ENCODE data around the genes ZNF479 and ZNF736.

- RRBS, 2 experiments, result no CpG with 5 or more reads among the region's 4 CpGs
Observed at GRCh38 chr7:56017075-56017539, 34.1 kb downstream of the PSPH start.

DNA sequence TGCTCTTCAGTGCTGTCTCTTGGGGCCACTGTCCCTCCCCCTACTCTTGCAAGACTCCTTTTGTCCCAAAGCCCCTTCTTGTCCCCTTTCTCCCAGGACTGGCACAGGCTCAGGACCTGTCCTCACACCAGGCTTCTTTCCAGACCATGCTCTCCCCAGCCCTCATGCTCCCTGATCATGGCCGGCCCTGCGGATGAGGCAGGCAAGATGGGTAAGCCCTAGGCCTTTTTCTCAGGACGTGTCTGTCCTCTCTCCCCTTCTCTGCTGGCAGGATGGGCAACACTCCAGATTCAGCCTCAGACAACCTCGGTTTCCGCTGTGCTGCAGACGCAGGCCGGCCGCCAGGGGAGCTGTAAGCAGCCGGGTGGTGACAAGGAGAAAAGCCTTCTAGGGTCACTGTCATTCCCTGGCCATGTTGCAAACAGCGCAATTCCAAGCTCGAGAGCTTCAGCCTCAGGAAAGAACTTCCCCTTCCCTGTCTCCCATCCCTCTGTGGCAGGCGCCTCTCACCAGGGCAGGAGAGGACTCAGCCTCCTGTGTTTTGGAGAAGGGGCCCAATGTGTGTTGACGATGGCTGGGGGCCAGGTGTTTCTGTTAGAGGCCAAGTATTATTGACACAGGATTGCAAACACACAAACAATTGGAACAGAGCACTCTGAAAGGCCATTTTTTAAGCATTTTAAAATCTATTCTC, 13.3 kb downstream of the PHKG1 start:
- RRBS, 2 experiments, result no CpG with 5 or more reads among the region's 13 CpGs

- RRBS, 2 experiments, result no CpG with 5 or more reads among the region's 7 CpGs
Observed at GRCh38 chr7:56104497-56104843, 1.8 kb downstream of the CHCHD2 start.

DNA sequence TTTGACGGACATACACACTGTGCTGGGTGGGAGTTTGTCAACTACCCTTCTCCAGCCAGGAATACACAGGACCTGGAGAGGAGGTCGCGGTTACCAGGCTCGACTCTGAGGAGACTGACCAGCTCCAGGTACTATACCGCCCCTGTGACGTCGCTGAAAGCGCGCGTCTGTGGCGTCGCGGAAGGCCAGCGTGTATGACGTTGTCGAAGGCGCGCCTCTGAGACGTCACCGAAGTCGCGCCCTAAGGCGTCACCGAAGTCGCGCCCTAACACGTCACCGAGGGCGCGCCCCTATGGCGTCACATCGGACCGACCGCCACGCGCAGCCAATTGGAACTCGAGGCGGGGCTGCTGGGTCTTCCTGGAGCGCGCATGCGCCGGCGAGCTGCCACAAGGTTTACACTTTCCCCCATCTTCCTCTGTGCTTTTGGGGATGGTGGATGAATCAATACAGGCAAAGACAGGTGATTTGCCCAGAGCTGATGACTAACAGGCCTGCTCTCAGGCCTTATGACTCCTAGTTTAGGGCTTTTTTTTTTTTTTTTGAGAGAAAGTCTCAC, 249.9 kb downstream of the ZNF479 start:
- RRBS, 2 experiments, result no CpG with 5 or more reads among the region's 43 CpGs

- RRBS, 2 experiments, result no CpG with 5 or more reads among the region's 6 CpGs
Observed at GRCh38 chr7:57132377-57132665, at the start of gene ZNF479. Gene ZNF479, minus strand, starts transcription at chr7:57132436.

DNA sequence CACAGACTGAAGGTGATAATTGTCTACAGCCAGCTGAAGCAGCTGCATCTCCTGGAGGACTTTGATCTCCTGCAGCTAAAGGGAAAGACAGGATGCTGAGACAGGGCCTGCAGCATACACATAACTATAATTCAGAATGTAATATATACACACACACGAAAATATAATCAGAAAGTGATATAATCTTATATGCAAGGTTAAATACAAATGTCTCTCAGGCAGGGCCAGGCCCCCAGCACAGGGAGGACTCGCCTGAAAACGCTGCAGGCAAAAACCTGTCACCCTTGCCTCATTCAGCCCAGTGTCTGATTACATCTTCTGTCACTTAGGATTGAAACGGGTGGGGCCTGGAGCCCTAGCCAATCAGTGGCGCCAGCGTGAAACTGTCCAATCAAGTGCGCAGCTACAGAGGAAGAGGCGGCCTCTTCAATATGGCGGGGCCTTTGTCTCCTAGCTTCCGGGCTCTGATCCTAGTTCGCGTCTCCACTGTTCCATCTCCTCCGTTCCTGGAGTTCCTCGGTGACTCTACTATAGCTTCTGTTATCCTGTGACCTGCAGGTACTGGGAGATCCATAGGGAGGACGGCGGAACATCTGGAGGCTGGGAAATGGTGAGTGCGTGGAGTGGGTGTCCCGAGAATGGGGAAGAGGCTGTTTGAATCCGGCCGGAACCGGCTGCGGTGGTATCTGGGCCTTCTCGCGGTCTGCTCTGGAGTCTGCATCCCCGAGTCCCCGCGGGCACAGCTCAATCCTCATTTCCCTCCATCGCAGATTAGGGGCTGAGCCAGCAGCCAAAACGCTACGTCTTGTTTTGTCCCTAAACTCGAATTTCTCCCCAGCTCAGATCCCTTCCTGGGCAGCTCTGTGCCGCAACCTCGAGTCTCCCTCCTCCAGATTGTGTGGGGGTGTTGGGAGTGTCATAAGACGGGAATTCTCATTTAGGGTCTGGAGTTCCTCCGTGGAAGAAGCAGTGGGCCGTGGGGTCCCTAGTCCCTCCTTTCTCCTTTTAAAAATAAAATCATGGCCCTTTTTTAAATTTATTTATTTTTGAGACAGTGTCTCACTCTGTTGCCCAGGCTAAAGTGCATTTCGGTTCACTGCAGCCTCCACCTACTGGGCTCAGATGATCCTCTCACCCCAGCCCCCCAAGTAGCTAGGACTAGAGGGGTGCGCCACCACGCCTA, at the start of gene ZNF736:
Gene ZNF736, plus strand, starts transcription at position 418 of the 1,183 bp plus-strand sequence.
- RRBS, 2 experiments, result no CpG with 5 or more reads among the region's 39 CpGs

GRCh38 chr7:64882272-64882799, 20.7 kb upstream of the ZNF273 start:
- RRBS, 2 experiments, result no CpG with 5 or more reads among the region's 38 CpGs

DNA sequence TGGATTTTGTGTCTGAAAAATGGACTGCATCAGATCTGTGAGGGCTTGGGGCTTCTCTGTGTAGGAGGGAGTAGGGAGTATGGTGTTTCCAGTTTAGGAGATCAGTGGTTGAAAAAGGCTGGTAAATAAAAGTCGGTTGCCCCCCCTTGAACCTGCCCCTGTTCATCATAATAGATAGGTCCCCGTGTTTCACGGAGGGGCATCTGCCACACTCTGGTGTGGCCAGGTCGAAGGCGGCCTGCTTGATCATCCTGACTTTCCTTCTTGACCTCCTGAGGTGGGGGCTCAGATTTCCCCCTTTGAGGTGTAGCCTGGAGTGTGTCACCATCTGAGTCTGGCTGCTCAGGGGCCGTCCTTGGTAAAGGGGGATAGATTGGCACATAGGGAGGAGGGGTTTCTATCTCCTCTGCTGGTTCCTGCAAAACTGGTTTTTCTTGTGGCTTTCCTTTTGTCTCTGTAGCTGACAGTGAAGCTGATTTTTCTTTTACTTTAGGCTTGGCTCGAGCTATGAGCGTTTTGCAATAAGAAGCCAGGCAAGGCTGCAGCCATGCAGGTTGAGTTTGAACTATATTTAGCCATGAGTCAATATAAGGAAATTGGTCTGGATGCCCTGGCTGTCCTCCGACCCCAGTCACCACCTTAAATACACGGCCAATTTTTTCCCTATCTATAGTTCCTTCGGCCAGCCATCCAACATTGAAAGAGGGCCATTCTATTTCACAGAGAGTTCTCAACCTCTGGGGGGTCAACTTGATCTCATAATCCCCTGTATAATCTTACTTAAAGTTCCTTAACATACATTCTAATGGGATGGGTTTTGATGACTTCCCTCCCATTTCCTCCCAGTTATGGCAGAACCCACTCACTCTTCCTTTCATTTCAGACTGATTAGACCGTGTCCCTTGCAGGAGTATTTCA, 8.5 kb downstream of the ERV3-1 start:
- RRBS, 2 experiments, result no CpG with 5 or more reads among the region's 12 CpGs

GRCh38 chr7:65475455-65476281, 102.0 kb downstream of the ZNF92 start:
- RRBS, 2 experiments, result 54 to 64% methylated on average over 2 of the region's 8 CpGs

DNA sequence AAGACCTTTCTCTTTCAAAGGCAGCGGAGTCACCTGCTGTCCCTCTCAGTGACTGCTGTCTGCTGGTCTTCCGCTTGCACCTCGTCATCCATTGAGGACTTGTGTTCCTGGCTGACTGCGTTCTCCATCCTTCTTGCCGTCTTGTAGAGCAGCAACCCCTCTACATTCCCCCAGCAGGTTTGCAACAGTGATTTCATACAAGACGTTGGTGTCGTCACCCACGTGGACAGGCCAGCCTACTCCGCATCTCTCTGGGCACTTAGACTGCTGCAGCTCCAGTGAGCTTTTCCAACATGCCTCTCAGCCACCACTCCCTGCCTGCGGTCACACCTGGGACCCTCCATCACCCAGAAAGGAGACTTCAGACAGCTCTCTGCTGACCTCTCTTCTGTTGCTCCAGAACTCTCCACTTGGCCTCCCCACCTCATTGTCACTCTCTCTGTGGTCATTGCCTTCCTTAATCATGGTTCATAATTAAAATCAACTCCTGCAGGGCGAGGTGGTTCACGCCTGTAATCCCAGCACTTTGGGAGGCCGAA, 149.4 kb upstream of the VKORC1L1 start:
- RRBS, 2 experiments, result no CpG with 5 or more reads among the region's 13 CpGs

DNA sequence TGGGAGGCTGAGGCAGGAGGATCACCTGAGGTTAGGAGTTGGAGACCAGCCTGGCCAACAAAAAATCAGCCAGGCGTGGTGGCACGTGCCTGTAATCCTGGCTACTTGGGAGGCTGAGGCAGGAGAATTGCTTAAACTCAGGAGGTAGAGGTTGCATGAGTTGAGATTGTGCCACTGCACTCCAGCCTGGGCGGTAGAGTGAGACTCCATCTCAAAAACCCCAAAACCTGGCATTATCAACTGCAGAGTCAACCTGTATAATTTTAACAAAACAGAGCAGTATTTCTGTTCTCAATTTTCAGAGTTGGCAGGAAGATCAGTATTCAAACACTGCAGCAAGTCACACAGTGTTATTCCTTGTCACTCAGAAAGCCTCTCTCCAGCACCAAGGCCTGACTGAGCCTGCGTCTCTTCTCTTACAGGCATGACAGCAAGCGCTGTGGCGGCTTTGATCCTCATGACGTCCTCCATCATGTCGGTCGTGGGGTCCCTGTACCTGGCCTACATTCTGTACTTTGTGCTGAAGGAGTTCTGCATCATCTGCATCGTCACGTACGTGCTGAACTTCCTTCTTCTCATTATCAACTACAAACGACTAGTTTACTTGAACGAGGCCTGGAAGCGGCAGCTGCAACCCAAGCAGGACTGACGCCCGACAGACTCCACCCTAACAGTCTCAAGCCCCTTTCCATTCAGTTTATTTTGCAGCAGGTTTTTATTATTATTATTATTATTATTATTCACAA, 28.2 kb downstream of the GUSB start:
- RRBS, 2 experiments, result no CpG with 5 or more reads among the region's 17 CpGs

DNA sequence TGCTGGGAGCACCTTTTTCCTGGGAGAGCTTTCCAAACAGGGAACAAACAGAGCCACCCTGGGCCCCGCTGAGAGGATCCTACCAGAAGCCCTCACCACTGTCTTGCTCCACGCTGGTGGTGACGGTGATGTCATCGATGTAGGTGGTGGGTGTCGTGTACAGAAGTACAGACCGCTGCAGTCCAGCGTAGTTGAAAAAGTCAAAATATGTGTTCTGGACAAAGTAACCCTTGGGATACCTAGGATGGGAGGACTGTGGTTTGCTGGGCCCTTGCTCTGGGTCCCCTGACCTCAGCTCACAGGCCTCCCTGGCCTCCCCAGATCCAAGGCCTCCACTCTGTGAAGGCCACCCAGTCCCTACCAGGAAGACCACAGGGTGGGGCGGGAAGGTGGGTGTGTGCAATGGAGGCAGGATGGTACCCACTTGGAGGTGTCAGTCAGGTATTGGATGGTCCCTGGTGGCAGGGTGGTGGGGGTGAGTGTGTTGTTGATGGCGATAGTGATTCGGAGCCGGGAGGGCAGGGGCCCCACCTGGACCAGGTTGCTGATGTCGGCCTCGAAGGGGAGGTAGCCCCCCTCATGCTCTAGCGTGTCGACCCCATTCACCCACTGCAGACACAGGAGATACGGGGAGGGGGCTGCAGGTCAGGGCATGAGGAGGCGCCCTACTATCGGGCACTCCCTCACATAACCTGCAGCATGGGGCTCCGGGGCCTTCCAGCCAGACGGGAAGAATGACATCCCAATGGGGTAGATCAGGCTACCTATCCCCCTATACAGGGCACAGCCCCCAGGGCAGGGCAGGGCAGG, 2.5 kb downstream of the GUSB start:
- RRBS, 2 experiments, result no CpG with 5 or more reads among the region's 20 CpGs

- RRBS, 2 experiments, result no CpG with 5 or more reads among the region's 7 CpGs
Observed at GRCh38 chr7:66036721-66037212, 38.9 kb upstream of the ASL start.

- RRBS, 2 experiments, result 4 to 23% methylated on average over 11 to 13 of the region's 25 CpGs
Observed at GRCh38 chr7:66043589-66044185, 31.9 kb upstream of the ASL start.

GRCh38 chr7:66093757-66094140, 18.1 kb downstream of the ASL start:
- RRBS, 2 experiments, result no CpG with 5 or more reads among the region's 4 CpGs

DNA sequence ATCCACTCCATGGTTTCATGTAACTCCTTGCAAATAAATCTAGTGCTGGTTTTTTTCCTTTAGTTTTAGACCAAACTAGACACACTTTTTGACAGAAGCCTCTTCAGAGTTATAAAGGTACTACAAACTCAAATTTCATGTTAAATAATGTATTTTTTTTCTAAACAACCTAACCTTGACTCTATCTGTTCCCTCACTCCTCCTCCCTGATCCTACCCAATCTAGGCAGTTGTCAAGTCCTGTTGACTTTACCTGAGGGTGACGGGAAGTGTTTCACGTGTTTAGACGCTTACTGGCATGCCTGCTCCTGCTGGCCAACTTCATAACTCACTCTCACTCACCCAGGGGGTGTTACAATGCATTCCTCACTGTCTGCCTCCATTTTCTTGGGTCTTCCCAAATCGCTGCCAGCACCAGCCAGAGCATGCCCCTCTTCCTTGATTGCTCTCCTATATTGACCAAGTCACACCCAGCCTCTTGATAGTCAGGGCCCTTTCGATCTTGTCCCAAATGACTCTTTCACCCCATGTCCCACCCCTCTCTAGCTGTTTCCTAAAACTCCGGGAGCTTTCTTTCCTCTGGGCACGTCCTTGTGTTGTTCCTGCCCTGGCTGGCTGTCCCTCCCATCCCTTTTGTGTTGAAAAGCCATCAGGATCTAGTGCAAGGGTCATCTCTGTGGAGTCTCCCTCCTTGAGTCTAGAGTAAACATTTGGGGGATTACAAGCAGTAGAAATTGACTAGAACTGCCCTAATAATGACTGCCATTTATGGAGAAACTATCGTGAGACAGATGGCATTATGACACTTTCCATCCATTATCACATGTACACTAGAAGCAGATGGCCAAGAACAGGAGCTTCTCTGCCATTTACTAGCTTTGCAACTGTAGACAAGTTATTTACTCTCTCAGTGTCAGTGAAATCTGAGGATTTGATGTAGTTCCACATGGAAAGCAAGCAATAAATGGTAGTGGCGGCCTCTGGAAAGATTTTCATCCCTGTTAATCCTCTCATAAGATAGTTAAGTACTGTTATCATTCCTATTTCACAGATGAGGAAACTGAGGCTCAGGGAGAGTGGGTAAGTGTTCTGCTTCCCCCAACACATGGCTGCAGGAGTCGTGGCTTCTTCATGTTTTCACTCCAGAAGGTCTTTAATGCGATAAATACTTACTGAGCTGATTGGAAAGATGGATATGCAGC, 28.6 kb downstream of the CRCP start:
- RRBS, 2 experiments, result no CpG with 5 or more reads among the region's 11 CpGs

- RRBS, 2 experiments, result no CpG with 5 or more reads among the region's 5 CpGs
Observed at GRCh38 chr7:66190087-66190502, 15.0 kb upstream of the TPST1 start.

GRCh38 chr7:66315067-66315762, 110.1 kb downstream of the TPST1 start:
- RRBS, 2 experiments, result no CpG with 5 or more reads among the region's 7 CpGs

- RRBS, 2 experiments, result no CpG with 5 or more reads among the region's 1 CpG
Observed at GRCh38 chr7:66580375-66580819, 48.3 kb upstream of the KCTD7 start.

DNA sequence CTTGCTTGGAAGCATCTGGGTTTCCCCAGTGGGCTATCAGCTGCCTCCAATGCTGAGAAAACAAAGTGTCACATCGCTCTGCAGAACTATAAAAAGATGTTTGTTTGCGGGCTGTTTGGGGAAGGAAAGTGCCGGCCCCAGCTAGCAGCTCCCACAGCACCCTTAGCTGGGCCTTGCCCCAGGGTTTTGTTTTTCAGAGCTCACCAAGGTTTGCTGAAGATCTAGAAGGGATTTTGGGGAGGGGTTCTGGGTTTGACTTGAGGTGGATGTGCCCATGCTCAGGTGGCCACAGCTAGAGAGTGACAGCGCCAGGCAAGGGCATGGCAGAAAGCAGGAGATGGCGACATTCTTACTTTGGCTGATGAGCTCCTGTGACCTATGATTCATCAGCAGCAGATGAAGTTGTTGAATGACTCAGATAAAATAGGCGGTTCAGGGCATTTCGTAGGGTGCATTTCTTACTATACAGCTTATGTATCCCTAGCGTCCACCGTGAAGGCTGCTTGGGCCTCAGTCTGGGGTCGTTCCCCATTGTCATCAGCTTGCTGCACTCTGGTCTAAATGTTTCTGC, 7.1 kb downstream of the KCTD7 start:
- RRBS, 2 experiments, result no CpG with 5 or more reads among the region's 10 CpGs

All from Panc1 (cell line).